ENCODE data around the gene MAPK13.

- RRBS: no CpG with 5 or more reads among the region's 7 CpGs
Observed at GRCh38 chr6:35394887-35395657, 52.7 kb downstream of the PPARD start.

DNA sequence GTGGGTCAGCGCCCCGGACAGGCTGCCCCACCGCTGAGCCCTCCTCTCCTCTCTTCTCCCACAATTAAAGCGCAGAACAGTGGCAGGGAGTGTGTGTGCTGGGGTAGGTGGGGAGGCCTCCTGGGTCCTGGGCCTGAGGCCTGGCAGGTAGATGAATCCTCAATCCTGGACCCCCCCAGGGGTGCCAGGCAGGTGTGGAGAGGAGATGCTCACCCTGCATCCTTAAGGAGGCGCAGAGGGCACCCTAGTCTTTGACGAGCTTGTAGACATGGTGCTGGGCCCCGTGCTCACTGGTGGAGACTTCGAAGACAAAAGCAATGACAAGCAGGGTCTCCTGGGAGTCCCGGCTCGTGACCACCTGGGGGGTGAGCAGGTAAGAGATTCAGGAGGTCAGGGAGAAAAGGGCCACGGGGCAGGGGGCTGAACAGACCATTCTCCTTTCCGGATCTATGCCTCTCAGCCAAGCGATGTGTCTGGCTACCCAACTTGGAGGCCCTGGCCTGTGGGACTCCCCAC is 6.7 kb downstream of the RPL10A start:
- RRBS: 95% methylated on average over 4 of the region's 13 CpGs

GRCh38 chr6:35487614-35488804 is 8.9 kb downstream of the TEAD3 start:
- RRBS: no CpG with 5 or more reads among the region's 18 CpGs

DNA sequence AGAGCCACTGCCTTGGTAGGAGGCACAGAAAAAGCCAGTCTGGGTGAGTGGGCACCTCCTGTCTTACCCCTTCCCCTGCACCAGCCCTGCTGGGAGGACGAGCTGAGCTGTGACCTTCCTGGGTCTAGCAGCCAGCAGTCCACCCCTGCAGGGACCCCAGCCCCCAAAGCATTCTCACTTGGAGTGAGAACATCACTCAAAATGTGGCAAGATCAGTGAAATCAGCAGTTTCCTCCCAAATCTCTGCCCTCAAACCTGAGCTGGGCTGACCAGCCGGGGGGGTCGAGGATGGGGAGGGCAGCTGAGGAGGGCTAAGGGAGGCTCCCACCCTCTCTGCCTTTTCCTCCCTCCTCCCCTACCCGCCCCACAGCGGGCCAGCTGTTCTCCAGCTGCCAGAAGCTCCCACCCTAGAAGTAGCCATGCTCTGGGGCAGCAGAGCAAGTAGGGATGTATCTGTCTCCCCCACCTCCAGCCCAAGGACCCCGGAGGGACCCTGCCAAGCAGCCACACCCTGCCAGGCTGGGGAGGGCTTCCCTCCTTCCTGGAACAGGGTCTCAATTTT is 4.8 kb downstream of the TEAD3 start:
- RRBS: no CpG with 5 or more reads among the region's 6 CpGs

GRCh38 chr6:35568939-35569765 is 56.5 kb upstream of the TULP1 start:
- RRBS: no CpG with 5 or more reads among the region's 8 CpGs

GRCh38 chr6:35717939-35718381 is 18.9 kb upstream of the ARMC12 start:
- RRBS: no CpG with 5 or more reads among the region's 11 CpGs

DNA sequence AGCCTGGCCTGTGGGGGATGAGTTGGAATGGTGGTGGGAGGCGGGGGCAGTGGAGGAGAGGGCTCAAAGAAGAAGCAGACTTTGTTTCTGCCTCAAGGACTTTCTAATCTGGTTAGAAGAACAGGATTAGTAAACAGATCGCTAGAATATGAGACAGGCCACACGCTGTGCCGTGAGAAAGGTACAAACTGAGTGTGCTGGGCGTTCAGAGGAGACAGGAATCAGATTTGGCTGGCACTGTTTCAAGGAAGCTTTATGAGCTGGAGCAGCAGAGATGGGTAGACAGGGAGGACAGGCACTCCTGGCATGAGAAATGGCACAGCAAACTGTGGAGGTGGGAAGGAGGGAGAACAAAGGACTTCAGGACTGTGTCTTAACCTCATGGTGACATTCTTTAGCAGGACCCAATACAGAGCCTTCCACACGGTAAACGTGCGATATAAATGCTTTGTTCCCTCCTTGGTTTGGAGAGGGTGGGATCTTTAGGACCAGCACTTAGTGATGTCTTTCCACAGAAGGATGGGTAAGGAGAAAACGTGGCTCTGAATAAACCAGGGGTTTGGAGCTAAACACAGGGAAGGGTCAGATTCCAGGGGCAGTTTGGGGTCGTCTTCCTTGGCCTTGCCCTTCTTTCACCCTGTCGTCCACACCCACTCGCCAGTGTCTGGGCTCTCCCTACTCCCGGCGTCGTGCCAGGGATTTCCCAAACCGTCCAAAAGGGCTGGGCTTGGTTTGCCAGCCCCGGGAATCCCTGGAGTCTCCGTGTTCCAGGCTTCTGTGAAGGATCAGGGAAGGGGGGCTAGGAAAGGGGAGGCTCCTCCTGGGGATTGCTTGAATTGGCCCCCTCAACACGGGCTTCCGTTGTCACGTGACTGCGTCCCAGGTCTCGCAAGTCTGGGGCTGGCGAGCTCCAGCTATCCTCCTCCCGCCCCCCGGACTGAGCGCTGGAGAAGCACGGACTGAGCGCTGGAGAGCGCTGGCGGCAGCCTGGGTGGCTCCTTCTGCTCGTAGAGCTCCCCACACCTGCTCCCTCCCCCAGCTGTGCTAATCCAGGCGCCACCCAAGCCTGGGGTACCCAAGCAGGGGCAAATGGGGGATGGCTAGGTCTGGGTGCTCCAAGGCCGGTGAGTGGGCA is 9.7 kb upstream of the ARMC12 start:
- RRBS: 14% methylated on average over 6 of the region's 34 CpGs

GRCh38 chr6:35831252-35832157 is 26.4 kb downstream of the LHFPL5 start:
- RRBS: no CpG with 5 or more reads among the region's 7 CpGs

DNA sequence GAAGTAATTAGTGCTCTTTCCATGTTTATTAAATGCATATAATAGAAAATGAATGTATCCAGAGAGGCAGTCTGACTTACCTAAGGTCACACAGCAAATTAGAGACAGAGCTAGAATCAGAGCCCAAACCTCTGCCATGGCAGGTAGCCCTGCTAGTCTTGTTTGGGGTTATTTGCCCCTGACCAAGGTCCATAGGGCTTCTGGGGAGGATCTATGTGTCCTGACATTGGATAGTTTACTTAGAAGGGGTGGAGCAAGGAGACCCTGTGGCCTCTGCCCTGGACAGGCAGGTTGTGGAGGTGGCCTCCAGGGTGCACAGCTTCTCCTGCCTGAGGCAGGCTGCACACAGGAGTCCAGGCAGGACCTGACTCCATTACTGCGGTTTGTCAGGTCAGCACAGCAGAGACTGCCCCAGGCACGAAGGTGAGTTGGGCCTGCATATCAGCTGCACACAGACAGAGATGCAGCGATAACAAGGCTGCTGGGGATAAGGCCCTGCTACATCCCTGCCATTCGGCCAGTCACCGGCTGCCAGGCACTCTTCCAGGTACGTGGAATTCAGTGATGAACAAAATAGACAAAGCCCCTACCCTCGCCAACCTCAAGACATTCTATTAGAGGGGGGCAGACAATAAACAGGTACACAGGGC is 8.2 kb upstream of the MAPK13 start:
- RRBS: no CpG with 5 or more reads among the region's 7 CpGs

DNA sequence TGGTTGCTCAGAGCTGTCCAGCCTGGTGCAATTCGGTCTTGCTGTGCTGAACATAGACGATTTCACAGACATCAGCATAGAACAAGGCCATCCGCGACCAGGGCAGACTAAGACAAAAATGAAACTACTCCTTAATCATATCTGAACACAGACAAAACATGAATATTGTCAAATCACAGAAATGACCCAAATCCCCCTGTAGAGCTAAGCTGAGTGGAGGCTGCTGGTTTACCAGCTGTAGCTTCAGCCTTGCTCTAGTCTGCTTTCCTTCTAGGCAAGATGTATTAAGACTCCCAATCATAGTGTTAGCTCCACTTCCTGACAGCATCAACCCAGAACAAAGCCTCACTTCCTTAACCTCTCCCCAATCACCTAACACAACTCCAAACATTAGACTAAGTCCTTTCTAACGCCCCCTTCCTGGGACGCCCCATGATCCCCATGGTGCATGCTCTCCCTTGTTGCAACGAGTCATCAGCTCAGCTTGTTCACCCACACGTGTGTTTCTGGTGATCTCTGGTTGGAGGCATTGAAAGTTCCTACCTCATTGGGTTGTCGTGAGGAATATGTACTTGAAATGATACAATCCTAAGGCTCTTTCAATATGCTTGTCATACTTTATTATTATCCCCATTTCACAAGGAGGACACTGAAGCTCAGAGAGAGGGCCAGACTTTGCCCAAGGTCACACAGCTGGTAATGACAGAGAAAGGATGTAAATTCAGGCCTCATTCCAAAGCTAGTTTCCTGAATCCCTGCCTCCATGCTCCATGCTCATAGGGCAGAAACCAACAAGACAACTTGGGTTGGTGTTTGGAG is 3.4 kb upstream of the MAPK13 start:
- RRBS: no CpG with 5 or more reads among the region's 9 CpGs

DNA sequence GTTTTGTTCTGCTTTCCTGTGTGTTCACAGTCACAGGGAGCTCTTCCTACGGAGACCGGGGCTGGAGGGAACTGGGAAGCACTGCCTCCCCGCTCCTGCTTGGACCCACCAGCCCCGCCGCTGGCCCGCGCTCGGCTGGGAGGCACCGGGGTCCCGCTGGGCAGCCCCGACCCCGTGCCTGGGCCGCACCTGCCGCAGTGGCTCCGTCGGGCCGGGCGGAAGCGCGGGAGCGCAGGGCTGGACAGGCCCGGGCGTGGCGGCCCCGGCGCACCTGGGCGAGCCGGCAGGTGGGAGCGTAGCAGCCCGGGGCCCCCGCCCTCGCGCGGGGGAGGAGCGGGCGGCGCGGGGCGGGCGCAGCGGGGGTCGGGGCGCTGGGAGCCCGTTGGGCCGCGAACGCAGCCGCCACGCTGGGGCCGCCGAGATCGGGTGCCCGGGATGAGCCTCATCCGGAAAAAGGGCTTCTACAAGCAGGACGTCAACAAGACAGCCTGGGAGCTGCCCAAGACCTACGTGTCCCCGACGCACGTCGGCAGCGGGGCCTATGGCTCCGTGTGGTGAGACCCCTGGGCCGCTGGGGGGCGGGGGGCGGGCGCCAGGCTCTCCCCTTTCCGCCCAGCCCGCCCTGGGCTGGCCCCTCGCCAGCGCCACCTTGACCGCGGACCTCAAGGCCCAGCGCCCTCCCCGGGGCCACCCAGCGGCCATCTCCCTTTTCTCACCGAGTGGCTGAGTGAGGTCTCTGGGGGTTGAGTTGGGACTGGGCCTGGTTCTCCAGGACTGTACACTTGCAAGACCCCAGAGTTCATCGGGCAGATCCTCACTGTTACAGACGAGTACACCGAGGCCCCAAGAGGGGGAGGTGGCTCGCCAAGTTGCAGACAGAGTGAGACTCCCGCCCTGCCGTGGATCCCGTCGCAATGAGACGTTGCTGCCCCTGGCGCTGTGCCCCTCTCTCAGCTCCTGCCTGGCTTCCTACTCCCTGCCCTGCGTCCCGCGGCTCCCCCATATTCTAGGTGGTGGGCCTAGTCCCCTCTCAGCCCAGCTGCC is at the start of gene MAPK13:
Gene MAPK13 (plus strand): TSS at position 366 of the 1,044 bp plus-strand sequence.
- RRBS: 2% methylated on average over 34 of the region's 89 CpGs

DNA sequence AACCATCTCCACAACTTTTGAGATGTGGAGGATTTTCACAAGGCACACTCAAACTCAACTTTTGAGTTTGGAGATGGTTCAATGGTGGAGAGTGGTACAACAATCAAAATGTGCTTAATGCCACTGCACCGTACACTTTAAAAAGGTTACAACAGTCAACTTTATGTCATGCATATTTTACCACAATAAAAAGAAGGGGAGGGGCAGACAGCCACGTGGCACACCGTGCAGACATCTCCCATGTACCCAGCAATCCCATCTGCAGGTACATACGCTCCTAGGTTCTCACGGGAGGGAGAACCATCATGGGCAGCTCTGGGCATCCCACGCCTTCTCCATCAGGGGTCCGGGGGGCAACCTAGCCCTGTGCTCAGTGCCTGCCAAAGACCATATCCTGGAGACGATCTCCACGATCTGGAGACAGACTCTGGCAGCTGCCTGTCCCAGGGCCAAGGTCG is 2.4 kb upstream of the BNIP5 start:
- RRBS: no CpG with 5 or more reads among the region's 10 CpGs

DNA sequence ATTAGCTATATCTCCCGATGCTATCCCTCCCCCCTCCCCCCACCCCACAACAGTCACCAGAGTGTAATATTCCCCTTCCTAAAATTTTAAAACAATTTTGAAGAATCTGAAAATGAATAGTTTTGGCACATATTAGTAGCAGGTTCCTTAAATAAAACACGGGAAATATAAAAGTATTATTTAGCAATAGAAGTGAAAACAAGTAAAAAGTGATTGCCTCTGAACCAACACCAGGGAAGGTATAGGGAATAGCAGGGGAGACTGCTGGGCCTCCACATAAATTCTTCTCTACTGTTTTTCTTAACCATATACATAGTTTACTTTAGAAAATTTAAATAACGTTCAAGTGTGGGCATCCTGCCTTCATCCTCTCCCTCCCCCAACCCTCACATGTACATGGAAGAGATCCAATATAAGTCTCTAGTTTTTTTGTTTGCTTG is 31.4 kb downstream of the KCTD20 start:
- RRBS: no CpG with 5 or more reads among the region's 3 CpGs

DNA sequence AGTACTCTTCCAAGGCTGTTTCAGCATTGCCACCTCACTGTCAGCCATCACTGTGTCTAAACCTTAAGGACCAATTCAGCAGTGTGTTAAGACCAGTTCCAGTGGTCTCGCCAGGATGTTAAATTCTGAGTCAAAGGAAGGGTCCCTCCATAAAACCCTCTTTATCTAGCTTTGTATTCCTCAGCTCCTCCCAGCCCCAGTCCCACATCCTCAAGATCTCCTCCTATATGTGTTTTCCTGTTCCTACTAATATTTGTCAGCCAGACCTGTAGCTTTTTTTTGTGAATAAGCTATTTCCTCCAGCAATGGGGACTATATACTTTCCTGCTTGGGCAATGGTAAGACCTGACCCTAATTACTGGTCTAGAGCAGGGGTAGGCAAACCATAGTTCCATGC is 7.1 kb upstream of the RAB44 start:
- RRBS: no CpG with 5 or more reads among the region's 1 CpG

- RRBS: no CpG with 5 or more reads among the region's 6 CpGs
Observed at GRCh38 chr6:36722103-36722437, 24.4 kb downstream of the RAB44 start.

DNA sequence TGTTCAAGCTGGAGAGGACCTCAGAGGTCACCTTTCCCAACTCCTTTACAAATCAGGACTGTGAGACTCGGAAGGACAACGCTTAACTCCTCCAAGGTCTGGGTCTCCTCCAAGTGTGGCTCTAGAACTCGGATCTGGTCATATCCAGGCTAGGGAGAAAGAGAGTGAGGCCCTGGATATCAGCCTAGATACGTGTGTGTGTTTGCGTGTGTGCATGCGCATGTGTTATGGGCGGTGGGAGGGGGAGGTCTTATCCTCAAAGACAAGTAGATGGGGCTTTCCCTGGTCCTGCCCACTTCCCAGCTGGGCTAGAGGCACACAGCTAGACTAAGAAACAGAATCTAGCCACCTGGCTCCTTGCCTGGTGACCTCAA is 13.3 kb downstream of the CPNE5 start:
- RRBS: no CpG with 5 or more reads among the region's 7 CpGs

GRCh38 chr6:36834590-36835114 is 4.6 kb downstream of the CPNE5 start:
- RRBS: no CpG with 5 or more reads among the region's 8 CpGs

GRCh38 chr6:36840875-36841477 is 1.7 kb upstream of the CPNE5 start:
- RRBS: 57% methylated on average over 4 of the region's 15 CpGs

DNA sequence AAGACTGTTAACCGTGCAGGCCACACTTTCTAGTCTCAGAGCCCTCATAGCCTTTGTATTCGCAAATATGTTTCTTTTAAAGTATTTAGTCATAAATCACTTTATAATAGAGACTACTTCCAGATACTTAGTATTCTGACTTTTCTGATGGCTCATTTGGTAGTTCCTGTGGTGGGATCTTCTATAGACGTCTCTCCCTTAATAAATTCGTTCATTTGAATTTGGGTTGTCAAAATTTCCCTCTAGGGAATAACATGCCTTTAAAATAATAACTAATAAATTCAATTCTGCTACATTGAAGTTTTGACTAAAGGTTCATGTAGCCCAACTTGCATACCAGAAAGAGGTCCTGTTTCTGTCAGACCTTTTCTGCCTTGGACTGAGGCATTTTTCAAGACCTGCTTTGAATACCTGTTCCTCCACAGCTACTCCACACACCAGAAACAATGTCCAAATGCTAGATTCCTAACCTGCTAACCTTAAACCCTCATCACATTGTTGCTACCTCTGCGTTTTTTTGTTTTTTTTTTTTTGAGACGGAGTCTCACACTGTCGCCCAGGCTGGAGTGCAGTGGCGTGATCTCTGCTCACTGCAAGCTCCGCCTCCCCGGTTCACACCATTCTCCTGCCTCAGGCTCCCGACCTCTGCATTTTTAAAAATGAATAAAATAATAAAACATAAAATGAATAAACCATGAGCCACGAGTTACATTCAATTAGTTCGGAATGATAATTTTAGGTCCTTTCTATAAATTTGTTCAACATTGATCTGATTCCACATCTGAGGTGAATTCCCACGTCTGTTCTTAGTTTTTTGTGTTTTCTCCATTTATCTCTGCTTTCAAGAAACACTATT is 1.1 kb downstream of the C6orf89 start:
- RRBS: no CpG with 5 or more reads among the region's 14 CpGs

Data from mononuclear cell (primary cell).